ENCODE measurements around the genes MYZAP and ALDH1A2.

DNA sequence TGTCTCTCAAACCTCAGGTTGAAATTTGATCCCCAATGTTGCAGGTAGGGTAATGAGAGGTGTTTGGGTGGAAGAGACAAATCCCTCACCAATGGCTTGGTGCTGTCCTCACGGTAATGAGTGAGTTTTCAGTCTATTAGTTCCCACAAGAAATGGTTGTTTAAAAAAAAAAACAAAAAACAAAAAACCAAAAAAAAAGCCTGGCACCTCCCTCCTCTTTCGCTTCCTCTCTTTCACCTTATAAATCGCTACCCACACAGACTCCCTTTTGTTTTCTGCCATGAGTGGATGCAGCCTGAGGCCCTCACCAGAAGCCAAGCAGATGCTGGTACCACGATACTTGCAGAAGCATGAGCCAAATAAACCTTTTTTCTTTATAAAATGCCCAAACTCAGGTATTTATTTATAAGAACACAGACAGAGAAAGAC is 14.1 kb downstream of the ZNF280D start:
- RAMPAGE, long total RNA = no peak
- RRBS = no CpG with 5 or more reads among the region's 4 CpGs

- RAMPAGE, long total RNA = no peak
- RRBS = no CpG with 5 or more reads among the region's 7 CpGs
Observed at GRCh38 chr15:56731914-56732531, 1.3 kb downstream of the ZNF280D start.

DNA sequence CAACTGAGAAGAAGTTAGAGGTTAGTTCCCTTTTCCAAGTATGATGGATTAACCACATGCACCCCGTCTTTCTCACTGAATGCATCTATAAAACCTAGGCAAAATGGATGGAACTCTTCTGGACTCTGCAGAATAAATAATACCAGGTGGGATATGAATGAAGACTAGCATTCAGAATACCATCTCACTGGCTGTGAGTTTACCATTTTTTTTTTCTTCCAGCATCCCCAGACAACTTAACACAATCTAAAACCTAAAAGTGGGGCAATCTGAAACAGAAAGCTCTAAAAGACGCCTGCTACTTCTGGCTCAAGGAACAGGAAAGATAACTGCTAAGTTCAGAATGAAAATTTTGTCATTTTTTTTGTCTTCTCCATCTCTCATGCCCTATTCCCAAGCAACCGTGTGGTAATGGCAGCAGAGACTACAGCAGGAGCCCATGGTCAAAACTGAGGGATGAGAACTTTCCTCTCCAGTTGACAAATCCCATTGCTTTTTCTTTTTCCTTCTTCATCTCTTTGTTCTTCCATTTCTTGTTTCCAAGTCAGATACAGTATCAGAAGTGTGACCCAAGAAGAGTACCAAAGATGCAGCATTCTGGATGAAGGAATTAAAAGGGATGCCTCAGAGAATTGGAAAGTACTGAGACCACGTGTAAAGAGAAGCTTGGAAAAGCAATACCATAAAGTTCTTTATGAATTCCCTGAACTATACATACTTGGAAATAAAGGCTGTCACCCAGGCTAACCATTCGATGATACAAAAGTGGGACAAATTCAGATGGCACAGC is 74.6 kb downstream of the TCF12 start:
- RAMPAGE, long total RNA = no peak
- RRBS = no CpG with 5 or more reads among the region's 5 CpGs

- RAMPAGE, long total RNA = no peak
- RRBS = no CpG with 5 or more reads among the region's 1 CpG
Observed at GRCh38 chr15:56996163-56996765, 77.8 kb downstream of the TCF12 start.

GRCh38 chr15:57565197-57565935 is 26.3 kb upstream of the MYZAP start:
- RAMPAGE, long total RNA = no peak
- RRBS = no CpG with 5 or more reads among the region's 12 CpGs

GRCh38 chr15:57578330-57578783 is 13.3 kb upstream of the MYZAP start:
- RAMPAGE, long total RNA = no peak
- RRBS = no CpG with 5 or more reads among the region's 5 CpGs

- RAMPAGE, long total RNA = no peak
- RRBS = 1% methylated on average over 43 of the region's 67 CpGs
Observed at GRCh38 chr15:57591645-57592322, at the start of gene MYZAP. Gene MYZAP, plus strand, starts transcription at chr15:57591904.

DNA sequence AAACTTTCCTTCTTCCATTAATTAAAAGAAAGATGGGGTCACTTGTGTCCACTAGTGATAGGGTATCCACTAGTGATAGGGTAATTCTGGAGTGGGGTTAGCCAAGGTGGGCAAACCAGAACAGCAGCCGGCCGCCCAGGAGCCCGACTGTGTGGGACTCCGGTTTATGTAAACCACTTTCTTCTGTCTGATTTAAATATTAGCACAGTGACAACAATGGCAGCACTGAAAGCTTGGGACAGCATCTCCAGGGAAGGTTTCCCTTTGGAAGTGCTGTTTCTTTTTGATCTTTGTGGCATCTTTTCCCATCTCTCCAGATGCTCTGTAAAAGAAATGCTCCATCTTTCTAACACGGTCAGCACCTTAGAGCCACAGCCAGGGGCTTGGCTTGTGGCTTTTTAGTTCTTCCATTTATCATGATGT is 775 bp downstream of the MYZAP start:
- RAMPAGE, long total RNA = no peak
- RRBS = no CpG with 5 or more reads among the region's 5 CpGs

- RAMPAGE, long total RNA = no peak
- RRBS = no CpG with 5 or more reads among the region's 16 CpGs
Observed at GRCh38 chr15:57603892-57605075, 12.6 kb downstream of the MYZAP start.

DNA sequence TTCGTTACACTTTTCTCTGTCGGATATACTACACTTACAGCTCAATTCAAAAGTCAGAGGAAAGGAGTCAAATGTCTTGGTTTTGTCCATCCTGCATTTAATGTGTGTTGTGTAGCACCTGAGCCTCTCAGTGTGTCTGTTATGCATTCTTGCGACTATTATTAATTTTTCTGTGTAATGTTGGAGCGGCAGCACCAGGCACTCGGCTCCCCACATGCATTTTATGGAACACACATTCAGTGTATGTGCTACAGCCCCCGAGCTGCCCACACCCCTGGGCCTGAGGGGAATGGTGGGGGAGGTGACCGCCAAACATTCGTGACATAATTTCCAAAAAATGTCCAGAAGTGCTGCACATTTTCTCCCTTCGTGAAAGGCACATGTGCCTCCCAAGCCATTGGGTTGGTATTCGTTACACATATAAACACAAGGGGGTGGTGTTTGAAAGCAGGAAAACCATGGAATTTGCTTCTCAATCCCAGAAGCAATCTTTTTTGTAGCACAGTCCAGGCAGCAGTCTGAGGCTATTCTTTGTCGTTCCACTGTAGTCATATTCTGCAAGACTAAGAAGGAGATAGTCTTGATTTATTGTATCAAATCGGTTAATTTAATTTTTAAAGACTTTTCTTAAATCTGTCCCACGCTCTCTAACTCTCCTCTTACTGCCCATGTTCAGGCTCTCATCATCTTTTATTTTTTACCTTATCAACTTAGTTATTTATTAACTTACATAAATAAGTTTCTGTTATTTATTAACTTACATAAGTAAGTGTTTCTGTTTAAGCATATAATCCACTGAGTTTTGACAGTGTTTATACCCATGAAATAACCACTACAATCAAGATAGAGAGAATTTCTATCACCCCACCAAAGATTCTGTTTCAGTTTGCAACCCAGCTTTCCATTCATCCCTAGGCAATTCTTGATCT is 39.2 kb upstream of the POLR2M start:
- RAMPAGE, long total RNA = no peak
- RRBS = no CpG with 5 or more reads among the region's 13 CpGs

DNA sequence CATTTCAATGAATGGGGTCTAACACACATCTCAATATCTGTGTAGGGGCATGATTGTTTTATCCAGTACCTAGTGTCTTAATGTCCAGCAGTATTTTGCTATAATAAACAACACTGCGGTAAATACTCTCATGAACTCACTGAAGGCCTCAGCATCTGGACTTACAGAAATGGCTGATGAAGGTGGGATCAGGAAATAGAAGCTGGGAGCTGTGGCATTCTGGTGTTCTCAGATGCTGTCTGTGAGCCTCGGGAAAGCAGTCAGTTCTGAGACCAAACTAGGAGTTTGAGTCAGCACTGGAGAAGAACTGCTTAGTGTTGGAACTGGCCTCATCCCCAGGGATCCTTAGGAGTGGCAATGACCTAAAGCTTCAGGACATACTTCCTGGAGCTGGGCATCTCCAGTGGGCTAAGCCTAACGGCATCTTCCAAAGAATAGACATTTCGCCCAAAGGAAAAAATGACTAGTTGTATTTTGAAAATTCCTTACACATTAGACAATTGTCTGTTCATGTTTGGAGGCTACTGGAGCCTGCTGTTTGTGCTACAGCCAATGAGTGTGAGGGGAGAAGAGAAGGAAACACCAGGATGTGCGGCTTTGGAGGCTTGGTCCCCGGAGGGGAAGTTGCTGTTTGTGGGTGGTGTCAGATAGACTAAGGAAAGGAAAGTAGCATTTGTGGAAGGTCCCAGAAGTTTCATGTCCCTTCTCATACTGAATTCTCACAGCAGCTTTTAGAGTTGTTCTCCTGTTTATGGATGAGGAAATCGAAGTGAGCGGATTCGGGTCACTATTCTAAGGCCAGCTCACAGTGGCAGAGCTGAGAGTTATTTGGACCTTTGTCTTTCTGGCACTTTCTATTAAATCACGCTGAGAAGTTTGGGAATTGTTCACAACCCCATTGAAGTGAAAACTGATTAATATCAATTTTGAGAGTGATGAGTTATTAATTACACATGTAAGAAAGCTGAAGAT is 77.6 kb downstream of the POLR2M start:
- RAMPAGE, long total RNA = no peak
- RRBS = no CpG with 5 or more reads among the region's 10 CpGs

DNA sequence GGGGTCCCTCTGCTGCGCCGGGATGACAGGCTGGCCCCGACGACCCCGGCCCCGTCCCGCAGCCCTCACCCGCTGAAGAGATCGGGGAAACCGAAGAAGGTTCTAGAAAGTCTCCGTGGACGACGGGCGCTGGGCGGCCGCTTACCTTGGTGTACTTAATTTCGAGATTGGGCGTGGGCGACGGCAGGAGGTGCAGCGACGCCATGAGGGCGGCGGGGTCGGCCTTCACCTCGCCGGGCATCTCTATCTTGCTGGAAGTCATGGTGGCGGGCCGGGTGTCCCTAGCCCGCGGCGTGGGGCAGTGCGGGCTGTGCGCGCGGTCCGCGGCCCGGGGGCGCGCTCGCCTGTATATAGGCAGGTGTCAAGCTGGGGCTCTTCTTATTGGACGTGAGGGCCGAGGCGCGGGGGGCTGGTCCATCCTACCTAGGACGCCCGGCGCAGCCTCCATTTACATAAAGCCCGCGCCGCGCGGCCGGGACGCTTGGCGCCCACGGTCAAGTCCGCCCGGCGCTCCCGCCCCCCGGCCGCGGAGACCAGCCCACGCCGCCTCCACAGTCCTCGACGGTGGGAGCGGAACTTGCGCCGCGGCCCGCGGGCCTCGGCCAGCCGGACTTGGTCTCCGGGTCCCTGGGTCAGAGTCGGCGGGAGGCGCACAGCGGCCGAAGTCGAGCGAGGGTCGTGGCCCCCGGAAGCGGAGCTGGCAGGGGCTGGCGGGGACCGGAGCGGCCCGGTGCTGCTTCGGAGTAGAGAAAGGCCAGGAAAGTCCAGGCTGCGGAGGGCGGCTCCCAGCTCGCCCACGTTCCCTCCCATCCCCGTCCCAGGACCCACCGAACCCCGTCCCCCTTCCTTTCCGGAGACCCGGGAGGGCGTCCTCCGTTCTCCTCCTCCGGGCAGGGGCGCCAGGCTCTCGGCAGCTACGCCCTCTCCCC is at the start of gene ALDH1A2:
TSS of gene ALDH1A2 (minus strand) at position 323 of the 929 bp plus-strand sequence.
- RAMPAGE, long total RNA = no peak
- RRBS = under 1% methylated on average over 46 of the region's 108 CpGs

DNA sequence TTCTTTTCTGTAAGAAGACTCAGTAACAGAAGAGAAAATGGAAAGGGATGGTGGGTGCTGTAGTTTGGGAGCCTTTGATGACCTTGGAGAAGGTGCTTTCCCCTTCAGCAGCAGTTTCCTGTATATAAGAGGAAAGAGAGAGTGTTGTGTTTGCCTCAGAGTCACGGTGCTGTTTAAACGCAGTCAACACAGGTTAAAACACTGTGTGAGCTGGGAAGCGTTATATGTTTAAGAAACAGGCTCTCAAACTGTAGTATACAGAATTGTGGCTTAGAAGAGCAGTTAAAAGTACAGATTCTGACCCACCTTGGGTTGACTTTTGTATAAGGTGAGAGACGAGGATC is 111.8 kb downstream of the AQP9 start:
- RAMPAGE, long total RNA = no peak
- RRBS = no CpG with 5 or more reads among the region's 4 CpGs

DNA sequence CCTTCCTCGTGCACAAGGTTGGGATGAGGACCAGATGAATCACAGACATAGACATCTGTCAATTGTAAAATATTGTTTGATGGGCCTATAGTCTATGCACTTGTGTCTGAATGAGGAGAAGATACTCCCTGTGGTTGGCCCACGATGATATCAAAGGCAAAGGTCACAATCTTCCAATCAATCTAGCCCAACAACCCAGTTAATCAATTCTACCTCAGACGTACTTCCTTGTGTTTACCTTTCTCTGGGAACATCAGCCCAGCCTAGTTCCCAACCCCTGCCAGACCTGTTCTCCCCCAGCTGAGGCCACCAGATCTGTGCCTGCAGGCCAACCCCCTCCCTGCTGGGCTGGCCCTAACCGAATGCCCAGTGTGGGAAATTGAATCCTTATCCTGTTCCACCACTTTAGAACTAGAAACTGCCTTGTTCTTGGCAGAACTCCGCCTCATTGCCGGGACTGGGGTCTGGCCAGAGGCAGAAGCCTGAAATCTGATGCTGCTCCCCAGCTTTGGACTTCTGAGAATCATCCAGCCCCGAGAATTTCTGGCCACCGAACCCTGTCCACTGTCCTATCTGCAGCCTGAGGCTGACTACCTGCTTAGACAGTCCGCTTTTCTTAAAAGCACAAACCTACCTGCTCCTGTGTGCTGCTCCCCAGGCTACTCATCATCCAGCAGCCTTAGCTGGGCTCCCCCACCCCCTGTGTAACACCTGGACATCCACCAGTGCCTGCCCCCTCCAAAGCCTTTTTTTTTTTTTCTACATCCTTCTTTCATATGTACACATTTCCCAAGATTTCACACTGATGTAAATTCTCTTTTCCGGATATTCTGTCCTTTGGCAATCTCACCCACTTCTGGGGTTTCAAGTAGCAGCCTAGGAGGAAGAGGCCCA is 101.5 kb upstream of the LIPC start:
- RAMPAGE, long total RNA = no peak
- RRBS = no CpG with 5 or more reads among the region's 10 CpGs

- RAMPAGE, long total RNA = no peak
- RRBS = no CpG with 5 or more reads among the region's 4 CpGs
Observed at GRCh38 chr15:58447519-58448147, 15.8 kb downstream of the LIPC start.

DNA sequence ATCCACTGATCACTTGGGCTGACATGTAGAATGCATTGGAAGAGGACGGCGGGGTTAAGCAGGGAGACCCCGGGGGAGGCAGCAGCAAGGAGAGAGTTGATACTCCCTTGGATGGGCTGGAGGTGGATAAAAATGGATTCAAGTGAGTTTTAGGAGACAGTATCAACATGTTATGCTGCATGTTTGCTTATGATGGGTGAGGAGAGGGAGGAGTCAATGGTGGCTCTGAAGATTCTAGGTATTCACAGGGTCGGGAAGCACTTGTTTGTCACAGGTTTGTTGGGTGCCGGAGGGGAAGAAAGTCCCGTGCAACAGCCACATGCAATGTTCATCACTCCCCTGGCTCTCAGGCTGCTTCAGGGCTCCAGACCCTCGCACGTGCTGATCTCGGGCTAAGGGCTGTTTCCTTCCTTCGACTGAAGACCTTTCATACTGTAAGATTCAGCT is 53.4 kb downstream of the LIPC start:
- RAMPAGE, long total RNA = no peak
- RRBS = no CpG with 5 or more reads among the region's 10 CpGs

DNA sequence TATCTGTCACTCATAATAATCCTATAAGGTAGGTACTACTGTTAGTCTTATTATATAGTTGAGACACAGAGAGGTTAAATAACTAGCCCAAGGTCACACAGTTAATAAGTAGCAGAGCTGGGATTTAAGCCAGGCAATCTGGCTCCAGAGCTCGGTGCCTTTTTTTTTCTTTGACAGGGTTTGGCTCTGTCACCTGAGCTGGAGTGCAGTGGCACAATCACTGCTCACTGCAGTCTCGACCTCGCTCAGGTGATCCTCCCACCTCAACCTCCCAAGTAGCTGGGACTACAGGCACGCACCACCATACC is 96.5 kb downstream of the LIPC start:
- RAMPAGE, long total RNA = no peak
- RRBS = no CpG with 5 or more reads among the region's 4 CpGs

DNA sequence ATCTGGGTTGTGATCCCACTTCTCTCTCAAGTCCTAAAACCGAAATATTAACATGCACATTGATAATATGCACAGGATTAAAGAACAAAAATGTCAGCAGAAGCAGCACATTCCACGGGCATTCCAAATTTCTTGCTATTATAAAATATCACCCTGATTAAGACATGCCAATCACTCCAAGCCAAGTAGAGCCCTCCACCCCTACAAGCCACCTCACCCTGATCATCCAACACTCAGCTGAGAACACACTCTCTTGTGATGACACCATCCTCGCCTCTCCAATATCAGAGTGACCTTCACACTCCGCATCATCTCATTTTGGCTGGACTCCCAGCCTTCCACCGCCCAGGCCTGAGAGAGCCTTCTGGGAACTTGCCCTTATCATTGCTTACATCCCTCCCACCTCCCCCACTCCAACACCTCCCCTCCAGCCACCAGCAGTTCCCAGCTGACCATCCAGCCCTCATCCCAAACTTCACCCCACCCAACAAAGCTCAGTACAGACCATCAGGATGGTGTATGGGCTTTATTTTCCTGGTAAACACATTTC is 114.8 kb downstream of the LIPC start:
- RAMPAGE, long total RNA = no peak
- RRBS = no CpG with 5 or more reads among the region's 5 CpGs

DNA sequence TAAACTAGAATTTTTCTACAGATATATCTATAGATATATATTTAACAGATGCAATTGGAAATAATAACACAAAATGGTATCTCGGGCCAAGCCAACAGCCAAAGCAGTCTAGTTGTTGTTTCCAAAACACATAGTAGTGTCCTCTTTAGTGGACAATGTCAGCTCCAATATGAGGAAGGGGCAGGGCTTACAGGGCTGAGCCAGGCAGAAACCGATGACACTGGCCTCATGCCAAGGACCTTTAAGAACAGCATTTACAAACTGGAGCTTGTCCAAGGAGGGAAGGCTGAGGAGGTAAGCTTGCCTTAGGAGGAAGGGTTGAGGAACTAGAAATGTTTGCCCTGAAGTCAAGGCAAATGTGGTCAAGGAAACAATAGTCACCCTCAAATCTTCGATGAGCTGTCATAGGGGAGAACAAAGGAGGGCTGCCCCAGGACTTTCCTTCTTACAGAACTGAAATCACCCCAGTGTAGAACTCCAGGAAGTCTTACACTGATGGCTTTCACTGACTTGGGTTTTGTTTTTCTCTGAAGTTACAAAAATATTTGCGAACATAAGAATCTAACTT is 136.3 kb downstream of the LIPC start:
- RAMPAGE, long total RNA = no peak
- RRBS = no CpG with 5 or more reads among the region's 4 CpGs

- RAMPAGE, long total RNA = no peak
- RRBS = no CpG with 5 or more reads among the region's 4 CpGs
Observed at GRCh38 chr15:58667003-58668219, 82.1 kb downstream of the ADAM10 start.